ENCODE measurements around the gene CYP2R1.

GRCh38 chr11:12693136-12694164 is 19.2 kb downstream of the TEAD1 start:
- PRO-cap, 3 experiments: no peak in any of the 3 experiments
- RAMPAGE, long total RNA: no peak

DNA sequence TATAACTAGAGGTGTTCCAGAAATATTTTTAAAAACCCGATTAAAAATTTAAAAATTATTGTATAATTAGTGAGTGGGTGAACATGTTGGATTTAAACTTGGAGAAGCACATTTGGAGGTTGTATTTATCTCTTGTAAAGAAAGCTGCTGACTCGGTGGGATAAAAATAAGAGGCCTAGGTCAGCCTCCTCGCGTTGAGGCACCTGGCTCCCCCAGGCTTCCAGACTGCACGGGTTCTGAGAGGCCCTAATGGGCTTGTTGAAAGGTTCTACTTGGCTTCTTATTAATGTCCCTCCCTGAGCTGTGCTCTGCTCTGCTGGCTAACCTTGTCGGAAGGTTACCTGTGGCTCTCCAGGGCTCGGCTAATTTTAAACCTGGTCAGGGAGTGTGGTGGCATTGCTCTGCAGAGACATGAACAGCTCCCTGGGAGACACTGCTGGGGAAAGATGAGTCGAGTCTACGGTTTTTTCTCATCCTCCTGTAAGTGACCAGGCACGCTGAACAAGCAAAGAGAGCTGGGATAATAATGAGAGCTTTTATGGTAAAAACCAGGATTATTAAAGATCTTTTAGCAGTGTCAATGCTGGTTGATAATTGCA is 70.5 kb downstream of the TEAD1 start:
- PRO-cap, 3 experiments: no peak in any of the 3 experiments
- RAMPAGE, long total RNA: no peak

GRCh38 chr11:12781667-12782427 is 107.6 kb downstream of the TEAD1 start:
- PRO-cap, 3 experiments: no peak in any of the 3 experiments
- RAMPAGE, long total RNA: no peak

DNA sequence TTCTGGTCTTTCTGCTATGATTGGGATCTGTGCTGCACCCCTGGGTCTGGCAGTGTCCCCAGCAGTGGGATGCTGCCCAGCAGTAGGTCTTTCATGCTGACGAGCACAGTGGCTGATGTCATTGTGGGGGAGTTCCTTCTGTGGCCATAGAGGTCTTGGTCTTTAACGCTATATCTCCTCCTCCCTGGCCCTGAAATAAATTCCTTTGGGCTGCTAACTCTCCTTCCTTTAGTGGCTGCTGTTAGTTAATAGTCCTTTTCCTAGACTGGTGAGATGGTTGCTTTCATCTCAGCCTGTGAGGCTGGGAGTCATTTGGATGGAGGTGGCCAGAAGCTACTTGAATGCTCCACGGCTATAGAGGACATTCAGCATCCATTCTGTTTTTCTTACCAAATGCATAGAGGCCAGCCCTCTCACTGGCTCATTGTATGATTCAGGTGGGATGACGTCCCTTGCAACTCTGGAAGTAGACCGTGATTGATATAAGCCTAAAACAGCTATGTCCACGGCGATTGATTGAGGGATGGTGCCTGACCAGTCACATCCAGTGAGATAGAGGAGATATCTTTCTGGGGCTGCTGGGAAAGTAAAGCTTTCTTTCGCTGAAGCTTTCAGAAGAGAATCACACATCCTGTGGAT is 136.5 kb downstream of the TEAD1 start:
- PRO-cap, 3 experiments: no peak in any of the 3 experiments
- RAMPAGE, long total RNA: no peak

GRCh38 chr11:12824137-12824984 is 150.1 kb downstream of the TEAD1 start:
- PRO-cap, 3 experiments: no peak in any of the 3 experiments
- RAMPAGE, long total RNA: no peak

- PRO-cap, 3 experiments: no peak in any of the 3 experiments
- RAMPAGE, long total RNA: no peak
Observed at GRCh38 chr11:12862607-12863108, 146.5 kb upstream of the RASSF10 start.

DNA sequence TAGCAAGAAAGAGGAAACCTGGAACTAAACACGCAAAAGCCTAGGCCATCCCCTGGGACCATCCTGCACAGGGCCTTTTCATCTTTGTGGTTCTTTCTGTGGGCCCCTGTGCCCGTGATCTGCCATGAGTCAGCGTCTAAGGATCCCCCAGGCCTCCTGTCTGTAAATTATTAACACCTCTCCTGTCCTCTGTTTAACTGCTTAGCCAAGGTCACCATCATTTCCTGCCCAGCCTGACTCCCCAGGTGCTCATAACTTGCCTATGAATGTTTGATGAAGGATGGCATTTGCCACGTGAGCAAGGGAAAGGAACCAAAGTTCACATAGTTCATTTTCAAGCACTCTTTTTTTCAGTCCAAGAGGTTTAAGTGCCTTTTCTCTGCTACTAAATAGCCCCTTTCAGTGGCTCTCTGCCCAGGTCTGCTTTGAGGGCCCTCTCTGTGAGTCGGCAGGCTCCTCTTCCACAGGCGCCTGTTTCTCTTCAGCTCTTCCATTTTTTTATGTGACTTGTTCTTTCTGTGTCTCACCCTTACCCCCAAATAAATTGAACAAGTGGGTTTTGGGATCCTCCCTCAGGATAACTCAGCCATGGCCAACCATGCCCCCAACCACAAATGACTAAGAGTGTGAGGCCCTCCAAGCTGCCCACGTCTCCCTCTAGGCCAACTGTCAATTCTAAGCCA is 131.4 kb downstream of the RASSF10 start:
- PRO-cap, 3 experiments: no peak in any of the 3 experiments
- RAMPAGE, long total RNA: no peak

- PRO-cap, 3 experiments: no peak in any of the 3 experiments
- RAMPAGE, long total RNA: no peak
Observed at GRCh38 chr11:13310460-13311339, 33.1 kb downstream of the BMAL1 start.

DNA sequence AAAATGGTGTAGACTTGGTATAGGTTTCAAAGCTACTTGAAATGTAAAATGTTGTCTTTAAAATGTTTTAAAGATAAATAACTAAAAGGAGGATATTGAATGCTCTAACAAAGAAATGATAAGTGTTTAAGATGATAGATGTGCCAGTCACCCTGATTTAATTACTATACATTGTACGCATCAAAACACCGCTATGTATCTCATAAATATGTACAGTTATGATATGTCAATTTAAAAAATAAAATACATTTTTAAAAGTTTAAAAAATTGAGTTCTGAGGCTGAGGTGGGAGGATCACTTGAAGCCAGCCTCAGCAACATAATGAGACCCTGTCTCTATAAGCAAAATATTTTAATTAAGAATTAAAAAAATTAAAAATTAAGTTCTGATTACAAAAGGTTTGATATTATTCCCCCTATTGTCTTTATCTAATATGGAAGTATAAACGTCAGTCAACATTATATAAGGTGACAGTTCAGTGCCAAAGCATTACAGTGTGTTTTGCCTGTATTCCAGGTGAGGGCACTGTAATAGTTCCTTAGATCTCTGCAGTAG is 32.8 kb downstream of the FAR1 start:
- PRO-cap, 3 experiments: no peak in any of the 3 experiments
- RAMPAGE, long total RNA: no peak

DNA sequence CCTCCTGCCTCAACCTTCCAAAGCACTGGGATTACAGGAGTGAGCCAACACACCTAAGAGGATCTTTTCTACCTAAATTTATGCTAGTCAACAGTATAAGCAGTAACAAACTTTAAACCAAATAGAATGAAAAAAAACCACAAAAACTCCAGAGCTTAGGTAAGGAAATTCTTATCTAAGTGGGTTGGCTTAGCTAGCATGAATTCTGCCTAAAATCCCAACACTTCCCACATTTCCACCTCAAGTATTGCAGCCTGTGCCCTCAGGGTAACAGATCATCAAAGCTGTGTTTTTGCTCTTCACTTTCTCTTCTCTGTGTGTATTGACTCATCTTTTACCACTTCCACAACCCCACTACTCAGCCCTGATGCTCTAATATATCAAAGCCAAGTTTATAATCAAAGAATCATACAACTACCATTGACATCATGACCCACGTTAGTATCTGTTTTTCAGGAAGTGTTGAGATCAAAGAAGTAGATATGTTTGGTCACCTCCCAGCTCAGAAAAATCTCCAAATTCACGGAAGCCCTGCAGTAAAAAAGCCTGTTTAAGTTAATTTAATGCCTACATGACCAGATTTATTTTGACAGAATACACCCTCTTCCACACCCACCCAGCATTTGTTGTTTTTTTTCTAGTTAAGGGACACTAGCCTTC is 93.5 kb upstream of the SPON1 start:
- PRO-cap, 3 experiments: no peak in any of the 3 experiments
- RAMPAGE, long total RNA: no peak

GRCh38 chr11:14362462-14362947 is 3.5 kb upstream of the RRAS2 start:
- PRO-cap, 3 experiments: no peak in any of the 3 experiments
- RAMPAGE, long total RNA: no peak

DNA sequence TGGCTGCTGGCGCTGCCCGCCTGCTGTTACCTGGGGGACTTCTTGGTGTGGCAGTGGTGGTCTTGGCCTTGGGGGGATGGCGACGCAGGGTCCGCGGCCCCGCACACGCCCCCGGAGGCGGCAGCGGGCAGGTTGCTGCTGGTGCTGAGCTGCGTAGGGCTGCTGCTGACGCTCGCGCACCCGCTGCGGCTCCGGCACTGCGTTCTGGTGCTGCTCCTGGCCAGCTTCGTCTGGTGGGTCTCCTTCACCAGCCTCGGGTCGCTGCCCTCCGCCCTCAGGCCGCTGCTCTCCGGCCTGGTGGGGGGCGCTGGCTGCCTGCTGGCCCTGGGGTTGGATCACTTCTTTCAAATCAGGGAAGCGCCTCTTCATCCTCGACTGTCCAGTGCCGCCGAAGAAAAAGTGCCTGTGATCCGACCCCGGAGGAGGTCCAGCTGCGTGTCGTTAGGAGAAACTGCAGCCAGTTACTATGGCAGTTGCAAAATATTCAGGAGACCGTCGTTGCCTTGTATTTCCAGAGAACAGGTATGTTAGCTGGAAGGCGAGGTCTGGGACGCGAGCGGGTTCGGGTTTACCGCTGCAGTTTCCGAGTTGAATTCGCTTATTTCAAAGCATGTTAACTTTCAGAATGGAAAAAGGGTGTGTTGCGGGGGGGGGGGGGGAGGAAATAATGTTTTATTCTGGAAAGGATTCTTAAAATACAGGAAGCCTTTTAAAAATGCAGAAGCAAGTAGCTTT is 1.1 kb downstream of the PDE3B start:
- PRO-cap, 3 experiments: peak in 1 of 3 experiments; most common plus-strand start position 197 of the sequence (in 1); most common minus-strand start position 209 of the sequence (in 1)
- RAMPAGE, long total RNA: no peak

DNA sequence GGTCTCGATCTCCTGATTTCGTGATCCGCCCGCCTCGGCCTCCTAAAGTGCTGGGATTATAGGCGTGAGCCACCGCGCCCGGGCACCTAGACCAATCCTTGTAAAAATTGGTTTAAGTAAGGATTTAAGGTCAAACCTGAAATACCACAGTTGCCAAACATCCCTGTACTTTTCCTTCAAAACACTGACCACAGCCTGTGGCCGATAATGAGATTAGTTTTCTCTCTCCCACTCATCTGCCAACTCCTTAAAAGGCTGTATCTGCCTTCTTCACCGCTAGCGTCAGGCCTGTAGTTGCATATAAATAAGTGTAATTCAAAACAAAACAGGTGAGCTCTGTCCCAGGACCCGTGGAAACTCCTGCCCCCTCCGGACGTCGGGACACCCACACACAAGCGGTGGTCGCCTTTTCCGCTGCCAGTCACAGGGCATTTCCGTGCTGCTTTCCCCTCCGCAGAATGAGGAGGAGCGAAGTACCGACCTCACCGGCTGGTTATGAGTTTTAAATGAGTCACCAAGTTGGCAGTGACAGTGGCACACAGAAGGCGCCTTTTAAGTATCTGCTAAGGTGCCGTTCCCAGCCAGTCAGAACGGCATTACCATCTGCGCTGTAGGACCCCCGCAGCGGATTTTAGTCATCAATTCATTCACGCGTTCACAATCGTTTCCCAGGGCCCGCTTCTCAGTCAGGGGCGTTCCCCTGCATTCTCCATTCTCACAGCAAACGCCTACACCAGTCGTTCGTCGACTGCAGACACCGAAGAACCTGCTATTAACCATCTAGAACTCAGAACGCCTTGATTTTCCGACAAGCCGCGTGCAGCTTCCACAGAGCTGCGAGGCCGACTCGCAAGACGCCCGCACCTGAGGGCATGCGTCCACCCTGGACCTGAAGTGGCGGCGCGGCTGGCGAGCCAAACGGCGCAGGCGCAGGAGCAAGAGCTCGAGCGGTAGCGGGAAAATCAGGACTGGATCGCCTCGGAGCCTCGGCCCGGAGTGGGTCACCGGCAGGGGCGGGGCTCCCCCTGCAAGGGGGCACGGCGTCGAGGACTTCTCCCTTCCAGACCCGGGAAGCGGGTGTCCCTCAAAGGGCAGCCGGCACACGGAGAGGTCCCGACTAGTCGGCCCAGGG is 901 bp downstream of the CYP2R1 start:
- PRO-cap, 3 experiments: peak in 3 of 3 experiments; most common plus-strand start position 584 of the sequence (in 1); most common minus-strand start position 908 of the sequence (in 3)
- RAMPAGE, long total RNA: no peak

DNA sequence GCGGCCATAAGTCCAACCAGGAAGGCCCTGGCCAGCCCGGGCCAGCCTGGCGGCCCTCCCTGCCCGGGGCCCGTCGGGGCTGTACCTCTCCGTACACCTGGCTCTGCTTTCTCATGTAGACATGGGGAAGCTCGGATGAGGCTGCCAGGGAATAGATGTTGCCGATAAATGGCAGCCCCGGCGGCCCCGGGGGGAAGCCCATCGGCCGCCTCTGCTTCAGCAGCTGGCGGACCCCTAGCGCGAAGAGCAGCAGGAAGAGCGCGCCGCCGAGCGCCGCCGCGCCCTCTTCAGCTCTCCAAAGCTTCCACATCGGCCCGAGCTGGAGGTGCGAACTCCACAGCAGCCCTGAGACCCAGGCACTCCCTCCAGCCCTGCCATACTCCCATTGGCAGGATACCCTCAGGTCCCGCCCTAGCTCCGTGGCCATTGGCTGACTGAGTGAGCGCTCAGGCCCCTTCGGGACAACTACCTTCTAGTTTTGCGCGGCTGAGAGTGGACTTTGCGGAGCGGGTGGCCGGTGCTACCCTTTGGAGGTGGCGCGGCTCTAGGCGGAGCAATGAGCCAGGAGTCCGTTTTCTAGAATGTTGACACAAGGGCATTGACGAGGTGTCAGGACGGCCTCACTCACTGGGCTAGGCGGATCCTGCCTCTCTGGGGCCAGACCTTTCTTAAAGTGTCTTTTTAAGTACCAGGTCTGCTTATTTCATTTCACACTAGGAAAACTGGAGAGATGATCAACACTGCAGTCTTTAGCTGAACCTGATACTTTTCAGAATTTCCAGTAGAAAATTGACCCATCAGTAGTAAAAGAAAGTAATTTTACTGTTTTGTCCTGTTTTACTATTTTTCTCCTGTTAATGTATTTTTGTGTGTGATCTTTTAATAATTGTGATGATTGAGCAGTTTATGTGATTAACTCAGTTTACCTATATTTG is at the start of gene CYP2R1:
TSS of gene CYP2R1 (minus strand) at position 336 of the 935 bp plus-strand sequence.
- PRO-cap, 3 experiments: peak in 3 of 3 experiments; most common plus-strand start position 491 of the sequence (in 1); most common minus-strand start position 334 of the sequence (in 3)
- RAMPAGE, long total RNA: no peak

GRCh38 chr11:14905184-14906365 is 13.5 kb upstream of the CYP2R1 start:
- PRO-cap, 3 experiments: no peak in any of the 3 experiments
- RAMPAGE, long total RNA: no peak

- PRO-cap, 3 experiments: no peak in any of the 3 experiments
- RAMPAGE, long total RNA: no peak
Observed at GRCh38 chr11:14974102-14974502, 2.0 kb upstream of the CALCA start.

DNA sequence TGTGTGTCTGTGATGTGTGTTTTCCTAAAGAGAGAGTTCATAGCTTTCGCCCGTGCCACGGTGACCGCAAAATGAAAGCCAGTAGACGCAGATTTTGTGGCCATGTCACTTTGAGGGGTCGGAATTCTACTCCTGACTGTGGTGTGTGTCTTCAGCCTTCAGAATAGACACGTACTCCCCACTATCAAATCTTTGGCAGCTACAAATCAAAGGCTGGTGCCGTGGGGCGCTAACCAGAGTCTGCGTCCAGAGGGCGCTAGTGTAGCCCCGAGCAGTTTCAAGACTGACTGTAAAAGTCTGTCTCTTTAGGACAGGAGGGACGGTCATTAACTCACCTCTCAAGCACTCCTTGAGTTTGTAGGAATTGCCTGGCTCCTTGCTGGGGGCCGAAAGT is 2.5 kb upstream of the CALCA start:
- PRO-cap, 3 experiments: no peak in any of the 3 experiments
- RAMPAGE, long total RNA: no peak

DNA sequence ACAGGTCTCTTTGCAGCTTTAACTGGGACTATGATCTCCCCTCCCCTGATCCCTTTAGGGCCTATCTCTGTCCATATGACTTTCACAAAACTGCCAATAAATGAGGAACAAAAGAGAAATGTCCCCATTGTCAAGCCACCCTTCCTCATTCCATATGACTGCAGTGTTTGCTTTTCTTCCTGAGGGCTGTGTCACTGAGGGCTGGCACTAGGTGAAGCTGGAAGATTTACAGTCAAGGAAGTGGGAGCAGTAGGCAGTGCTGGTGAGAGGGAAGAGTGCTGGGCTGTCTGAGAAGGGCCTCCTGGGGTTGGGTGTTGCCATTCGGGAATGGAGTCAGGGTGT is 30.8 kb downstream of the INSC start:
- PRO-cap, 3 experiments: no peak in any of the 3 experiments
- RAMPAGE, long total RNA: no peak

DNA sequence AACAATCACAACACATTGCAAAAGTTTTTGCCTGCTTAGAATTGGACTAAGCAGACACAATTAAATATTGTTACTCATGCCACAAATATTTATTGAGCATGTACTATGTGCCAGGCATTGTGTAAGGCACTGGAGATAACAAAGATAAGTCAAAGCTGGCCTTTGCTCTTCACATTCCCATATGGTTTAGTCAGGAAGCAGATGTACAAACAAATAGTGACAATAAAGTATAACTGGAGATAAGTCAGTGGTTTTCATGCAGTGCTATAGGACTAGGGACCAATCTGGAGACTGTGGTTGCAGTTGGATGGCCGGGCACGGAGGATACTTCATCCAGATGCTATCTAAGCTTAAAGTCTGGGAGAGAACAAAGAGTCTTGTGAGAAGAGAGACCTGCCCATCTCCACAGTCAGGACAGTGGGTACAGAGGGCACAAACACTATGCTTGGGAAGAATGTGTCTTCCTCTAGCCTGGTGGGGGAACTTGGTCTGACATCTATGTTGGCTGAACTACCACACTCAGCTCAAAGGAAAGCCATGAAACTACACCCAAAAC is 550.8 kb downstream of the INSC start:
- PRO-cap, 3 experiments: no peak in any of the 3 experiments
- RAMPAGE, long total RNA: no peak

GRCh38 chr11:15800065-15800584 is 556.2 kb downstream of the SOX6 start:
- PRO-cap, 3 experiments: no peak in any of the 3 experiments
- RAMPAGE, long total RNA: no peak

All from cerebellum (tissue), 5 donors.